ENCODE measurements around a stretch of chr1.

- PRO-cap: no peak
- RRBS: 80% methylated on average over 2 of the region's 9 CpGs
Measured at GRCh38 chr1:161068880-161069516, 693 bp downstream of the ARHGAP30 start.

- PRO-cap: bidirectional peak, plus-strand start at chr1:161073946, minus-strand start at chr1:161073964; bidirectional peak, plus-strand start at chr1:161074778, minus-strand start at chr1:161074768; bidirectional peak, plus-strand start at chr1:161074907, minus-strand start at chr1:161074838
- RRBS: no CpG with 5 or more reads among the region's 22 CpGs
Measured at GRCh38 chr1:161073941-161075238, 4.7 kb upstream of the ARHGAP30 start.

DNA sequence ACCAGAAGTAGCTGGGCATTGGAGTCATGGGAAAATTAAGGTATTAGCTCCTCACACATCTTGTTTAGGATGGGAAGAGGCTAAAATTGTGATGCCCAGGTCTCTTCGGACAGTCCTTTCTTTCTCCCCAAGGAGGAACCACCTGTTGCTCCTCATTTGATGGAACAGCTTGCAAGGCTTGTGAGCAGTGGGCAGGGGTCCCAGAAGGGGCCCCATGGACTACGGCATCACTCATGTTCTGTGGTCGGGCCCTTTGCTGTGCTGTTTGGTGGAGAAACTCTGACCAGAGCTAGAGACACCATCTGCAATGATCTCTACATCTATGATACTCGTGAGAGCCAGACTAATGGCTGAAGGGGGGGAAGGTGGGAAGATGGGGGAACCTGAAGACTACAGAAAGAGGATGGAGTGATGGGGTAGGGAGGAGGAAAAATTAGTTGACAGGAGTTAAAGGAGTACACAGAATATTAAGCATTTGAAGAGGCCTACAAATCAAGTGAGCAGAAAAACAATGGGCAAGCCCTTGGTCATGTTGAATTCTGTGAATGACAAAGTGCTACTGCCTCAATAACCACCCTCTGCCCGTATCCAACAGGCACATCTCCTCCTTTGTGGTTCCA lies 1.4 kb downstream of the KLHDC9 start:
- PRO-cap: no peak
- RRBS: no CpG with 5 or more reads among the region's 5 CpGs

DNA sequence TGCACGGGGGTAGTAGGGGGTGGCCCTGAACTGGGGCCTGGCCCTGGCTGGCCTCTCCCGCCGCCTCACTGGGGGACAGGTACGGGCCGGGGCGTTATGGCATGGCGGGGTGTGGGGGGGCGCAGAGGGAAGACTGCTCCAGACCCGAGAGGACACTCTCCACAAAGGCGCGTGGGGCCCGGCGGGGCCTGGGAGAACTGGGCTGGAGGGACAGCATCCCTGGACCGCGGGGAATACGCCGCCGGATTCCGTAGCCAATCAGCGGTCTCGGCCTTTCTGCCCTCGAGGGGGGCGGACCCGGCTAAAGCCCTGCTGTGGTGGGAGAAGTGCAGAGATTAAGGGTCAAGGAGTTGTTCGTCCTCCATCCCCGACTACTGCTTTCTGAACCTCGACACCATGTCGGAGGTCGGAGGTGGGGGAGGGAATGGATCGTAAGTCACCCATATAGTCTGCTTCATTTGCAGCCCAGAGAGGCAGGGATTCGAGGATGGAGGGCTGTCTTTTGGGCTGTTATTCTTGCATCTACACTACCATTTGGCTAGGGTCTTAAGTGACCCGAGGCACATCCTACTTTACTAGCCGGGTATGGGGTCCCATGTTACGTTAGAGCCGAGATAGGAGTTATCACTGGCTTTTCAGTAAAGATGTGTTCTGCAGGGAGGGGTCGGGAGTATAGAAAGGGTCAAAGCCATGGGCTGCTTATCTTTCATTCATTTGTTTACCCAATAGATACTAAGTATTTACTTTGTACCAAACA lies 478 bp downstream of the USP21 start:
- PRO-cap: bidirectional peak, plus-strand start at position 234 of the sequence, minus-strand start at position 250 of the sequence
- RRBS: under 1% methylated on average over 20 of the region's 36 CpGs

DNA sequence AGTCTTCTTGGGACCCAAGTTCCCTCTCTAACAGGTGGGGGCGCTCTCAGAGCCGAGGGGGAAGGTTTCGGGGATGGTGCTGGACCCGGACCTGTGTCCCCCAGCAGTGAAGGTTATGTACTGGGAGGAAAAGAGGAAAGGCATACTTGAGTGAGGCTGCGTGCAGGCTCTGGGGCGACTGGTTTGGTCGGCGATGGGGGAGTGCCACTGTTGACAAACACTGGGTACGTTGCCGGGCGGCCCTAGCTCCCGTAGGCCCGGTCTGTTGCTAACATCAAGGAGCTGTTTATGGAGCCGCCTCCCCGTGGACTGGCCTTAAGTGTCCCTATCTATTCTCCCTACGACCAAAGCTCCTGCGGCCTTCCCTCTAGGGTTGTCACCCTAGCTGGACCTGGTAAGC lies 446 bp upstream of the PPOX start:
- PRO-cap: bidirectional peak, plus-strand start at position 49 of the sequence, minus-strand start outside the sequence; bidirectional peak, plus-strand start at position 254 of the sequence, minus-strand start at position 122 of the sequence
- RRBS: no CpG with 5 or more reads among the region's 17 CpGs

GRCh38 chr1:161172783-161173825 lies 4.2 kb downstream of the B4GALT3 start:
- PRO-cap: no peak
- RRBS: no CpG with 5 or more reads among the region's 9 CpGs

- PRO-cap: no peak
- RRBS: no CpG with 5 or more reads among the region's 8 CpGs
Measured at GRCh38 chr1:161176157-161176774, 1.0 kb downstream of the B4GALT3 start.

- PRO-cap: no peak
- RRBS: no CpG with 5 or more reads among the region's 15 CpGs
Measured at GRCh38 chr1:161224048-161224902, 847 bp upstream of the APOA2 start.

DNA sequence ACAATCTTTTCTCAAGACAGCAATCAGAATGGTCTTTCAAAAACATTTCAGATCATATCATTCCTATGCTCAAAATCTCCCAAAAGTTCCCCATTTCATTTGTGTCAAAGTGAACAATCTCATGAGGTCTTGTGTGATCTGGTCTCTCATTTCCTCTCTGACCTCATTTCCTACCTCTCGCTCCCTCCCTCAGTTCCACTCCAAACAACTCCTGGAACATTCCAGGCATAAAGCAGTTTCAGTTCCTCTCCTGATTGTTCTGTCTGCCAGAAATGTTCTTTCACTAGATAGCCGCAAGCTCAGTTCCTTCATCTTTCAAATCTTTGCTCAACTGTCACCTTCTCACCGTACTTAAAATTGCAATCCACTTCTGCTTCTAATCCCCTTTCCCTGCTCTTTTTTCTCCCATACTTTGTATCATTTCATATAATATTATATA lies 5.6 kb upstream of the FCGR2A start:
- PRO-cap: no peak
- RRBS: no CpG with 5 or more reads among the region's 3 CpGs

DNA sequence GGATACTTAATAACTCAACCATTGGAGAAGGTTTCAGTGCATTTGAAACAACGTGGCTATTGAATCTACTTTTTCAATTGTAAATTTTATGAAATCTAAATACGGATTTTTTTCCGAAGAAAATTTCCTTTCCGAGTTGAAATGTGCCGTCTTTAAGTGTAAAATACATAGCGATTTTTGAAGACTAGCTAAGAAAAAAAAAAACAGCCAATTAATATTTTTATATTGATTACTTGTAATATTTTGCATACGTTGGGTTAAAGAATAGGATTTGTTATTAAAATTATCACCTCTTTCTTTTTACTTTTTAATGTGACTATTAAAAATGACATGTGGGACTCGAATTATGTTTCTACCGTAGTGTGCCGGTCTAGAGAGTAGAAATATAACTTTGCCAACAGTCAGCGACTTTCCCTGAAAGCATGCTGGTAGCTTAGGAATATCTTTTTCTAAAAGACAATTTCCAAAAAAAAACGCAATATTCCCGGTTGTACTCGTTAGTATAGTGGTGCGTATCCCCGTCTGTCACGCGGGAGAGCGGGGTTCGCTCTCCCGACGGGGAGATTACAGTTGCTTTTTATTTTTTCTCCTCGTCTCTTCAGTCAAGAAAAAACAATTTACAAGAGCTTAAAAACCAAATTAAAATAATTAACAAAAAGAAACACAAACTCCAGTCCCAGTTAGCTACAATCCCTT lies 7.4 kb downstream of the HSPA6 start:
- PRO-cap: no peak
- RRBS: no CpG with 5 or more reads among the region's 23 CpGs

DNA sequence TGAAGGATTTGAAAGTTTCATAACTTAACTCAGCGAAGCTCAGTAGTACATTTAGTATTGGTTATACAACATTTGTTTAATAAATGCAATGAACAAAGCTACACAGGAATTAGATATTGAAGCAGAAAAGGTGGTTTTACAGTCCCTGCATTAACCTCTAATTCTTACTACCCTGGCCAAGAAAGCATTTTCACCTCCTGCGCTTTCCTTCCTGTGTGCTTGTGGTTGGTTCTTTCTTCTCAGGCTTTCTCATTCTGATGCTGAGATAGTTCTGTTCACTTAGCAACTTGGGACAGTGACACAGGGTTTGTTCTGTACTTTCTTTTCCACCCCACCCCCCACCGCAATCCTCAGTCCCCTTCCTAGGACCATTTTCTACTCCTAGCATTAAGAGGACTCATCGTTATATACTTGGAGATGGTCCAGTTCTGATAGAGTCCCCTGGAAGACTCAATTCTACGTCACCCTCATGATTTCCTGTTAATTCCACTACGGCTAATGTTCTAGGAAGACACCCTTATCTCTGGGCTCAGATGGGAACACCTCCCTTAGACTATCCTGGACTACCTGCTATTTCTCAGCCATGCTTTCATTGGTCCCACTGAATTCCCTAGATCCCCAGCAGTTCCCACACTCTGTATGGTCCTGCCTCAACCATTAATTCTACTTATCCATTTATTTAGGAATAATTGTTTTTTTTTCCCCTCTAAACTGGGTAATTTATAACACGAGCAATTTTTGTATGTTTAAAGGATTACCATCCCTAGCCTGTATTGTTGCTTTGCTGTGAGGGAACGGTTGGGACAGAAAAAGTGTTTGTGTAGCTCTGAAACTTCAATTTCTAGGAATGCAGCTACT lies 7.4 kb downstream of the FCGR3A start:
- PRO-cap: no peak
- RRBS: no CpG with 5 or more reads among the region's 8 CpGs

GRCh38 chr1:161726582-161727375 lies 5.4 kb downstream of the FCRLB start:
- PRO-cap: bidirectional peak, plus-strand start at chr1:161727239, minus-strand start at chr1:161726991
- RRBS: under 1% methylated on average over 18 of the region's 86 CpGs

GRCh38 chr1:161821009-161821211 lies 54.8 kb downstream of the ATF6 start:
- PRO-cap: no peak
- RRBS: no CpG with 5 or more reads among the region's 3 CpGs

GRCh38 chr1:161983714-161984280 lies 39.9 kb downstream of the OLFML2B start:
- PRO-cap: no peak
- RRBS: no CpG with 5 or more reads among the region's 33 CpGs

DNA sequence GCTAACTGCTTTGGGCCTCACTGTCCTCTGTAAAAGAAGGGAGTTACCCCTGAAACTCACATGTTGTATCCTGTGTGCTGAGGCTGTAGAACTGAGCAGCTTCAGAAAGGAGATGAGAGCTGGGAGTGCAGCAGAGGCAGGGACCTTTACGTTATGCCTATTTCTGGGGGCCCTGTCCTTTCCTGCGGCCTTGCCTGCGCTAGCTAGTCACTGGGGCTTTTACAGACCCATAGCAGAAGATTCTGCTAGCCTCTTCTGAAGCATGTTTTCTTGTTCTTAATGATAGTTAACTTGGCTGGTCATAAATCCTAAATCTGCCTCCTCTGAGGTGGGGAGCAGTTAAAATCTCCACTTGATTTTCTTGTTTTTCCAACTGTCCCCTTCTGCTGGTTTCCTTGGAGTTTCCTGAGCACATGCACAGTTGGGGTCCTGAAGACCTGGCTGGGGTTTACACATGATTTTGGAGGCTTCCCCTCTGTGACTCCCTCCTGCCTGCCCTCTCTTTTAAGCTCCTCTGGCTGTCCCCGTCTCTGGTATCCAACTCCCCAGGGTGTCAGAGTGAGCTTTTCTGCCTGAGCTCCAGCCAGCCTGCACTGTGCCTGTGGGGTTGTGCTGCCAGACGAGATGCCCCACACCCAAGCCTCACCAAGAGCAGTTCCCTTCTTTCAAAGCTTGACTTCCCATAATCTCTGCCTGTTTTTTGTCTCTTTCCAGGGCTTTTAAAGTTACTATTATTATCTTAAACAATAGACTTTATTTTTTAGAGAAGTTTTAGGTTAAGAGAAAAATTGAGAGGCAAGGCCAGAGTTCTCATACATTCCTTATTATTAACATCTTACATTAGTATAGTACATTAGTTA lies 76.7 kb downstream of the NOS1AP start:
- PRO-cap: no peak
- RRBS: no CpG with 5 or more reads among the region's 5 CpGs

- PRO-cap: no peak
- RRBS: no CpG with 5 or more reads among the region's 7 CpGs
Measured at GRCh38 chr1:162235149-162235868, 141.3 kb downstream of the SPATA46 start.

- PRO-cap: no peak
- RRBS: no CpG with 5 or more reads among the region's 5 CpGs
Measured at GRCh38 chr1:162560526-162560942, 988 bp upstream of the UAP1 start.

GRCh38 chr1:162581107-162581718 lies 19.7 kb downstream of the UAP1 start:
- PRO-cap: no peak
- RRBS: no CpG with 5 or more reads among the region's 6 CpGs

GRCh38 chr1:162592434-162593400 lies 31.2 kb downstream of the UAP1 start:
- PRO-cap: unidirectional peak, plus-strand start at chr1:162592964
- RRBS: no CpG with 5 or more reads among the region's 3 CpGs

DNA sequence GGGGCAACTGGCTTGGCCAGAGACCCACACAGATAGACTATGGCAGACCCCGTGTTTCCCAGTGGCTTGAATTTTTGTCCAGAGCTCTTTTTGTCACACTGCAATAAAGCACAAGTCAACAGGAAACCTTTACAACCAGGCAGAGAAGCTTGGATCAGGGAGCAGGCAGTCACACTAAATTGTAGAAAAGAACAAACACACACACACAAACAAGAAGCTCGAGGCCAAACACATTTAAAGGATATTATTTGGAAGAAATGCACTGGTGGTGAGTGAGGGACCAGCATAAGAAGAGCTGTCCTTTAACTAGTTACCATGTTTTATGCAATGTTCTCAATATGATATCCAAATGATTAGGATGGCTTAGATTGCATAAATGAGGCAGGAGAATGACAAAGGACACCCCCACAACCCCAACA lies 35.1 kb downstream of the DDR2 start:
- PRO-cap: no peak
- RRBS: no CpG with 5 or more reads among the region's 2 CpGs